Colon Carcinoma Metastatic in the Lung (tissue), 2 donors: ENCODE measurements around a stretch of chr12.

DNA sequence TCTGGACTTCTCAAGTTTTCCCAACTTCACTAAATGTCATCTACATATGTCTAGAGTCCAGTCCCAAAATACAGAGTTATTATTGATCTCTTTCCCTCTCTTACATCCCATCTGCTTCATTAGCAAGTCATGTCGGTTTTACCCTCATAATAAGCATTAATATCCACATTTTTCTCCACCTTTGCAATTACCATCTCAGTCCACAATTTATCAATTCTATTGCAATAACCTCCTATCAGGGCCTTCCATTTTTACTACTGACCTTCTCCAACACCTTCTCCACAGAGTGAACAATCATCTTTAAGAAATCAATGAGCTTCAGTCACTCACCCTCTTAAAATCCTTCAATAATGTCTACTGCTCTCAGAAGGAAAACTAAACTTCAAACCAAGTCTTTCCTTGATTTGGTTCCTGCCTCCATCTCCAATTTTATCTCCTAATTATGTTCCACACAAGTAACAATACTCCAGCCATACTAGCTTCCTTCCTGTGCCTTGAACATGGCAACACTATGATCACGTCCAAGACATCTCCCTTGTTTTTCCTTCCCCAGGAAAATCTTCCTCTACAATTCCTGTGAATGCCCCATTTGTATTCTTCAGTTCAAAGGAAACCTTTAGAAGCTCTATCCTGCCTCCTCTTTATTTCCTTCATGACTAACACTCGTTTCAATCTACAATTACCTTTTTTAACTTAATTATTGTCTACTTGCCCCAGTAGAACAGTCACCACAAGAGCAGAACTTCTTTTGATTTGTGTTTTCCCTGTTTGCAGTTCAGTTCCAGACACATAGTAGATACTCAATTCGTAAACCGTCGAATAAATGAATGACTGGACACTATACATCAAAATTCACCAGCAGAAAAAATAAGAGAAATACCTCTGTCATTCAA, 151.6 kb upstream of the SOX5 start:
- PRO-cap, 2 experiments = no peak in any of the 2 experiments

- PRO-cap, 2 experiments = no peak in any of the 2 experiments
These were observed 261.8 kb upstream of the SOX5 start for GRCh38 chr12:24211104-24211854.

- PRO-cap, 2 experiments = peak in 2 of 2 experiments; most common plus-strand start chr12:24562228 (in 2); most common minus-strand start chr12:24562126 (in 1)
These were observed 387.4 kb downstream of the BCAT1 start for GRCh38 chr12:24561204-24562270.

GRCh38 chr12:25208008-25209242, 13.4 kb downstream of the ETFRF1 start:
- PRO-cap, 2 experiments = no peak in any of the 2 experiments

DNA sequence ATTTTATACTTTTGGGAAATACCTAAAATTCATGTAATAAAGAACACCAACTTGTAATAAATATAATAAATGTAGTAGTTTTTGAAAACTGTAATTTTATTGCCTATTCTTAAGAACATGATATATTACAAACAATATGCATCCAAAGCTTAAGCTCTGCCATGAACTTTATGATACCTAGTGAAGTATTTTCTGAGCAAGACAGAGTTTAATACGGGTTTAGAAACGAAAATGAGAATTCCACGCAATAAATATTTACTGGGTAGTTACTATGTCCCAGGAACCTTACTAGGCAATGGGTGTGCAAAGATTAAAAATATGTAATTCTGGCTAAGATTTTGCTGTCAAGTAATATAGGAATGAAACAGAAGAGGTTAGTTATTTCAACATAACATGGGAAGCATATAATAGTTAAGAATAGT, 18.6 kb downstream of the ETFRF1 start:
- PRO-cap, 2 experiments = no peak in any of the 2 experiments

- PRO-cap, 2 experiments = no peak in any of the 2 experiments
These were observed 19.0 kb downstream of the KRAS start for GRCh38 chr12:25231604-25232193.

DNA sequence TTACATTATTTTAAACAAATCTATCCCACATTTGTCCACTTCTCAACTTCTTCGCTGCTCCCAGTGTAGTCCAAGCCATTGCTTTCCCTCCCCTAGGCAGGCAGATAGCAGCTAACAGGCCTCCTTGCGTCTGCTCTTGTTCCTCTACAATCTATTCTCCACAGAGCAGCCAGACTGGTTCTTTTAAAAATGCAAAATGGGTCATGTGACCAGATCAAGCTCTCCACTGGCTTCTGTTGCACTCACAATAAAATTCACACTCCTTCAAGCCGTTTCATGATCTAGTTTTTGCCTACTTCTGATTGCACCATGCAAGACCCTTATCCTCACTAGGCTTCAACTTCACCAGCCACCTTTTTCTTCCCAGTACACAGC, 6.0 kb upstream of the KRAS start:
- PRO-cap, 2 experiments = peak in 1 of 2 experiments; most common minus-strand start position 160 of the sequence (in 1)

DNA sequence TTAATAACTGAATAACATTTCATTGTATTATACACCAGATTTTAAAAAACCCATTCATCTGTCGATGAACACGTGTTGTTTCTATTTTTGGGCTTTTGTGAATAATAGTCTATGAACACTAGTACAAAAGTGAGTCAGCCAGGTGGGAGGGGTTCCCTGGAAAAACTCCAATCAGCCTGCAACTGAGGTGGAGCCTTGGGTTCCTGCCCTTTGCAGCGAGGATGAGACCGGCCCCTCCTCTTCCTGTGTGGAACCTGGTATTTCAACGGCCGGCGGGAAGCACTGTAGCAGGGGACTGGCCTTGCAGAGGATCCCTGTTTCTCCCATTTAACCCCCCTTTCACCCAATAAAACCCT, 56.1 kb downstream of the LMNTD1 start:
- PRO-cap, 2 experiments = no peak in any of the 2 experiments

GRCh38 chr12:25757389-25757754, 201.1 kb upstream of the RASSF8 start:
- PRO-cap, 2 experiments = no peak in any of the 2 experiments

DNA sequence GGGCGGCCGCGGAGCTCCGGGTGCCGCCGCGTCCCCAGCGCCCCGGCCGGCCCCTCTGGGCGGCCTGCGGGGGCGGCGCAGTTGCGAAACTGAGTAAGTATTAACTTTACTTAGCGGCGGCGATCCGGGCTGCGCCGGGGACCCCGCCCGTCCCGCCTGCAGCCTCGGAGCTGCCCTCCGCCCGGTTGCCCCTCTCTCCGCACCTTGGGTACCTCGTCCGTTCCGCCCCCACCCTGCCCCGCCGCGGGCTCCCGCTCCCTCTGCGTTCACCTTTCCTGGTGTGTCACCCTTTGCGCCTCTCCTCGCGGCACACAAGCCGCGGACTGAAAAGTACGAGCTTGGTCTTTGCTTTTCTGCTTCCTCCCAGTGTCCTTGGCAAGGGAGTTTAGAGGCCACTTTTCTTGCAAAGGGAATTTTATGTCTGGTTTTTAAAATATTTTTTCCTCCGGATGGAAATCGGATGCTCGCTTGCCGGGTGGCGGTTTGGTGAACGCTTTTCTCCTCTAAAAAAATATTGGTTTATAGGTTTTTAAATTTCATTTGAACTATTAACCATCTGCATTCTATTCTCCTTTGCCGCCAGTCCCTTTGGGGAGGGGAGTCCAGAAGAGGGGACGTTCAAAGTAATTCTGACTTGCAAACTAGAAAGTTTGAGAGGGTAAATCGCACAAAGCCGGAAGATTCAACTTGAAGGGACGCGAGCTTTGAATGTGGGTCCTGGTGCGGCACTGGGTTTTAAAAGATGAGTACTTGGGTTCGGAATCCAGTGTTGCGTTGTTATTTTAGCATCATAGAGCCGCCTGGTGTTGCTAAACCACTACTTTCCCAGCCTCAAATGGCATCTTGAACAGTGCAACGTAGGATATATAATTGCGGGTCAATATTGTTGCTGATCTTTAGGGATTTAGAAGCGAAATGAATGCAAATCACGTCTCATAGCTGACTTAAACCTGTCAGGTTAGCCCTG, 857 bp downstream of the RASSF8 start:
- PRO-cap, 2 experiments = peak in 1 of 2 experiments; most common plus-strand start position 109 of the sequence (in 1); most common minus-strand start position 57 of the sequence (in 1)

DNA sequence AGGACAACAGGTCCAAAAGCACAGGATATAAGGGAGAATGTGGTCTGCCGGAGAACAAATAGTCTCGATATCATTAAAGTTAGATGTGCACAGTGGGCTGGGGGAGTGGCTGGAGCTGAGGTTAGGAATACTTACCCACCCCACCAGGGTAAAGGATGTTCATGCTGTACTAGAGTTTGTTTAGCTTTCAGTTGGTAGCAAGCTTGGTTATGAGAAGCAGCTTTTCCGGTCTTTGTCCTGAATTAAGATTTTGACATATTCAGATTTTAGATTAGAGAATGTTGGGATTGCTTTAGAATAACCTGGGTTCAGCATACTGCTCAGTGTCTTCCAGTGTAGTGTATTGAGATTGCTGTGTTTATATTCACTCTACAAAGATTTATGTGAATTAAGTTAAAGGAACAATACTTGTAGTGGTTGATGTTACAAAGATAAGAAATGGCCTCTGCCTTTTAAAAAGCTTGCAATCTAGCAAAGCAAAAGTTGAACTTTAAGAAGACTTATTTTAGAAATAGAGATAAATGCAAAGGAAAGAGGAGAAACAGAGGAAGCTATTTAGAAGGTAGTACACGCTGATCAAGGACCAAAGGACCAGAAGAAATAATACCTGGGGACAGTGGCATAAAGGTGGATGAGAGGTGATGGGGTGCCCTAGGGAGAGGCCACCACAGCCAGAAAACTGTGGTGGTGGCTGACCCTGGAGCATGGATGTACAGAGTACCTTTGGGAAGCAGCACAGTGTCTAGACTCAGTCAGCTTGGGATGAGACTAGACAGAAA, 16.9 kb downstream of the RASSF8 start:
- PRO-cap, 2 experiments = no peak in any of the 2 experiments

DNA sequence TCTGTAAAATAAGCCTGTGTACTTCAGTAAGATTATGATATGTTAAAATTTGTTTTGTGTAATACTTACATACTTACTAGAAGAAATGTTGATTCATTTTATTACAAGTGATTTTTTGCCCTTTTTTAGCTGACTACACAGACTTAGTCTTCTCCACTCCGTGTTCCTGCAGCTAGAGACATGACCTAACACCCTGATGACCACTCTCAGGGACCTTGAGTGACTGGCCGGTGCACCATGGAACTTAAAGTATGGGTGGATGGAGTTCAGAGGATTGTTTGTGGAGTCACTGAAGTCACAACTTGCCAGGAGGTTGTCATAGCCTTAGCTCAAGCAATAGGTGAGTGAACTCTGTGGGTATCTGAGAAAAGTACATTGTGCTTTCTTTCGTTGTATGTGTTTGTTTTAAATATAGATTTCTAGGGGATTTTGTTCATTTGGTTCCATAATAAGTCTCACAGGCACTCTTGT, 69.7 kb downstream of the BHLHE41 start:
- PRO-cap, 2 experiments = no peak in any of the 2 experiments

- PRO-cap, 2 experiments = no peak in any of the 2 experiments
These were observed 5.9 kb upstream of the BHLHE41 start for GRCh38 chr12:26130686-26131191.

- PRO-cap, 2 experiments = no peak in any of the 2 experiments
These were observed 28.9 kb upstream of the BHLHE41 start for GRCh38 chr12:26153789-26154175.

- PRO-cap, 2 experiments = peak in 1 of 2 experiments; most common minus-strand start chr12:26157143 (in 1)
These were observed 32.2 kb upstream of the BHLHE41 start for GRCh38 chr12:26157007-26157498.

- PRO-cap, 2 experiments = no peak in any of the 2 experiments
These were observed 277.9 kb downstream of the SSPN start for GRCh38 chr12:26473324-26473618.

- PRO-cap, 2 experiments = no peak in any of the 2 experiments
These were observed 278.3 kb downstream of the SSPN start for GRCh38 chr12:26473633-26474201.

GRCh38 chr12:26510263-26510687, 314.9 kb downstream of the SSPN start:
- PRO-cap, 2 experiments = no peak in any of the 2 experiments

- PRO-cap, 2 experiments = no peak in any of the 2 experiments
These were observed 307.1 kb downstream of the ITPR2 start for GRCh38 chr12:26525830-26526316.

- PRO-cap, 2 experiments = no peak in any of the 2 experiments
These were observed 303.9 kb downstream of the ITPR2 start for GRCh38 chr12:26528787-26529706.